ENCODE measurements around the genes FUT8 and EIF2S1.

DNA sequence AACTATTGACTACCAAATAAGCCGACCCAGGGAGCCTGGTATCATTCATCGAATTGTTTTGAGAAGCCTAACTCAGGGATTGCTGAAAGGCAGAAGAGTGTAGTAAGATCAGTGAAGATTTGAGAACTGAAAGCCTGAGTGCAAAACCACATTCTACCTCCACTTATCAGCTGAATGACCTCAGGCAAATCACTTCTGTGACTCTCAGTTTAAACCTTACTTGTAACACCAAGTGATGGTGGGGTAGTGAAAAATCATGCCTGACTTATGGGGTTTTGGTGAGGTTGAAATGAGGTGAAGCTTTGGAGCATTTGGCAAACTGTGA, 126.1 kb upstream of the MAX start:
- PRO-cap: no peak
- RAMPAGE, long total RNA, 3 experiments: no peak in any of the 3 experiments

- PRO-cap: no peak
- RAMPAGE, long total RNA, 3 experiments: no peak in any of the 3 experiments
Measured at GRCh38 chr14:65334647-65335399, 77.7 kb upstream of the FUT8 start.

DNA sequence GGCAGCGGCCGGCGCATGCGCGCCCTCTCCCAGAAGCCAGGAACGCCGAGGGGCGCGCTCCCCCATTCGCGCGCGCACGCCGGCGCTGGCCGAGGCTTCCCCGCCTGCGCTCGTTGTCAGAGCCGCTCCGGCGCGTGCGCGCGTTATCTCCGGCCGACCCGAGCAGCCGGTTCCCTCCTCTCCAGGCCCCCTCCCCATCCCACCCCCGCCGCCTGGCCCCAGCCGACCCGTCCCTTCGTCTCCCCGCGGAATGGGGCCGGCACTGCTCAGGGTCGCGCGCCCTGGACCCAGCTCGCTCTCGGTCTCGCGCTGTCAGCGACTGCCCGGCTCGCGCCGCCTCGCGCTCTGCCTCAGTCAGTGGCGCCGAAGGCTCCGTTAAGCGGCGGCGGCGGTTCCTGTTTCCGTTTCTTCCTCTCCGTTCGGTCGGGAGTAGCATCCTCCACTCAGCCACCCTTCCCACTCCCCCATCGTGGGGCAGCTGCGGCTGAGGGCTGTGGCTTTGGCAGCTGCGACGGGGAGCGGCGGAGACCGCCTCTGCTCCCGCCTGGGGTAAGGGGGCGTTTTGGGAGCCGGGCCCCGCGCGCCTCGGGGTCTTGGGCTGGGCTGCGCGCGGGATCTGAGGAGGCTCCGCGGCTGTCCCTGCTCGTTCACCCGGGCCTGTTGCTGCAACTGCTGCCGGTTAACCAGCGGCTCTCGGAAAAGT, at the start of gene FUT8:
FUT8 (plus strand) TSS at position 65 of the 703 bp plus-strand sequence.
- PRO-cap: bidirectional peak, plus-strand start at position 65 of the sequence, minus-strand start outside the sequence; bidirectional peak, plus-strand start at position 353 of the sequence, minus-strand start at position 352 of the sequence
- RAMPAGE, long total RNA, 3 experiments: start-site peak on the plus strand in 1 of 3 experiments, centred at positions 243 to 382 of the sequence, 10 to 14 reads per replicate

- PRO-cap: no peak
- RAMPAGE, long total RNA, 3 experiments: no peak in any of the 3 experiments
Measured at GRCh38 chr14:65564696-65565124, 152.2 kb downstream of the FUT8 start.

DNA sequence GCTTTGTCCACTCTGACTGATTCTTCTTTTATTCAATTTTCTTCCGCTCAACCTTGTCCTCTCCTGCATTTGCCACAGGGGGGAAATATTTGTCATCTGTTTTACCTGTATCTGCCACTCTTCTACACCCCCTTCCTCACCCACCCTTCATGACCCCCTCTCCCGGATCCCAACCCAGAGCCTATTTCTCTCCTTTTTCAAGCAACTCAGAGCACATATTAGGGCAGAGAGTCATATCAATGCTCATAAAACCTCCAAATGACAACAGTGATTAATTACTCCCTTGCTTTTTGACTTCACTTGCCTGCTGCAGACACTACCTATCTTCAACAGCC, 340.9 kb downstream of the FUT8 start:
- PRO-cap: no peak
- RAMPAGE, long total RNA, 3 experiments: no peak in any of the 3 experiments

GRCh38 chr14:65846409-65846837, 433.9 kb downstream of the FUT8 start:
- PRO-cap: no peak
- RAMPAGE, long total RNA, 3 experiments: no peak in any of the 3 experiments

GRCh38 chr14:65846838-65847513, 434.4 kb downstream of the FUT8 start:
- PRO-cap: no peak
- RAMPAGE, long total RNA, 3 experiments: no peak in any of the 3 experiments

DNA sequence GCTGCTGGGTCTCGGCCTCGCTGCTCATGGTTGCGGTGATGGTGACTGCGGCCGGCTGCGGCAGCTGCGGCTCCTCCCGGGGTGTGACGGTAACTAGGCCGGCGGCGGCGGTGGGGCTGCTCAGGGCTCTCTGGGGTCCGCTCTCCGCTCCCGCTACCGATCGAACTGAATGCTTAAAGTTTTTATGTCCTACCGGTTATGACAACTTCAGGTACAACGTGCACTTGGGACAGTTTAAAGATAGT, 472.5 kb upstream of the CCDC196 start:
- PRO-cap: unidirectional peak, minus-strand start at position 168 of the sequence
- RAMPAGE, long total RNA, 3 experiments: no peak in any of the 3 experiments

DNA sequence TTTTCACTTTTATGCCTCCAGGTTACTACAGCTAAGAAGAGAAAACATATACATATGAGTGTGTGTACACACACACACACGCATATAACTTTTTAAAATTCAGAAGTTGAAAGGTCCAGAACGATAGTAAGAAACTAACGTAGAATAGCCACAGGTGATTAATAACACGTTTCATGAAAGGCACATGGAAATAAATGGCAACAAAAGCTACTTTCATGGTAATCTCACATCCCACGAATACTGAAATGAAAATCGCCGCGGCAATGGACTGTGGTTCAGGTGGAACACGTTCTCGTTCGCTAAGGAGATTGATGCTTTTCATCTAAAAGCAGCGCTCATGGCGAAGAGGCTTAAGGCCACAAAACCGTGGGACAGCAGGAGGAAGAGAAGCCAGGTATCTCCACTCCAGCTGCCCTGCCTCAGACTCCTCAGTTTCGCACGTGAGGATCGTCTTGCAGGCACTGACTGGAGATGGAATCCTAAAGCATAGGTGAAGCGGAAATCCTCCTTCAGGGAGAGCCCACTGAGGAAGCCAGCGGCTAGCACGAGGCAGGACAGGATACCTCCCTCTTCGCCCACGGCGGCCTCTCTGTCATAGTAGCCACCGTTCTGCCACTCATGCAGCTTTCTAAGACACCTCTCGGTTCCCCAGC, 741 bp upstream of the GPHN start:
- PRO-cap: no peak
- RAMPAGE, long total RNA, 3 experiments: no peak in any of the 3 experiments

GRCh38 chr14:66662707-66663363, 154.9 kb downstream of the GPHN start:
- PRO-cap: no peak
- RAMPAGE, long total RNA, 3 experiments: no peak in any of the 3 experiments

- PRO-cap: no peak
- RAMPAGE, long total RNA, 3 experiments: no peak in any of the 3 experiments
Measured at GRCh38 chr14:67167776-67168534, 21.3 kb upstream of the GARIN2 start.

DNA sequence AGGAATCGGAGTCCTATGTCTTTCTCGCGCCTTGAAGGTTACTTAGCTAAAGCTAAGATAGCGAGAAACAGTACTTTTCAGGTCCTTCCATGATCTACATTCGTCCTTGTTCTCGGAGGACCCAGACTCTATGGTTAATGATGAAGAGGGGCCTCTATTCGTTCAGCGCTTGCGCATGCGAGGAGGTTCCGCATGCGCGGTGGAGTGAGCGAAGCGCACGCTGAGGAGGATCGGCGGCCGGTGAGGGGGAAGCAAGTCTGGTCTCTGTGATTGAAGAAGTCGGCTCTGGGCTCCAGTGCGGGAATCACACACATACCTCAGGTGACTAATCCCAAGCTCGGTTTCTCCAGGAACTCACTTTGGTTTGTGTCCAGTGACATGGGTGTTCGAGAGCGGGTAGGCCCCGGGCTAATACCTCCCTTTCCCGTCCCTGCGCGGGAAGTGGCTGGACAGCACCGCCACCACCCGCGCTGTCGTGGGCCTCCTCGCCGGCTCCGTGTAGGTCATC, at the start of gene EIF2S1:
EIF2S1 (plus strand) TSS at position 193 of the 508 bp plus-strand sequence.
- PRO-cap: bidirectional peak, plus-strand start at position 193 of the sequence, minus-strand start at position 131 of the sequence
- RAMPAGE, long total RNA, 3 experiments: start-site peak on the plus strand in 2 of 3 experiments, centred at positions 209 to 216 of the sequence, 441 to 734 reads per replicate

DNA sequence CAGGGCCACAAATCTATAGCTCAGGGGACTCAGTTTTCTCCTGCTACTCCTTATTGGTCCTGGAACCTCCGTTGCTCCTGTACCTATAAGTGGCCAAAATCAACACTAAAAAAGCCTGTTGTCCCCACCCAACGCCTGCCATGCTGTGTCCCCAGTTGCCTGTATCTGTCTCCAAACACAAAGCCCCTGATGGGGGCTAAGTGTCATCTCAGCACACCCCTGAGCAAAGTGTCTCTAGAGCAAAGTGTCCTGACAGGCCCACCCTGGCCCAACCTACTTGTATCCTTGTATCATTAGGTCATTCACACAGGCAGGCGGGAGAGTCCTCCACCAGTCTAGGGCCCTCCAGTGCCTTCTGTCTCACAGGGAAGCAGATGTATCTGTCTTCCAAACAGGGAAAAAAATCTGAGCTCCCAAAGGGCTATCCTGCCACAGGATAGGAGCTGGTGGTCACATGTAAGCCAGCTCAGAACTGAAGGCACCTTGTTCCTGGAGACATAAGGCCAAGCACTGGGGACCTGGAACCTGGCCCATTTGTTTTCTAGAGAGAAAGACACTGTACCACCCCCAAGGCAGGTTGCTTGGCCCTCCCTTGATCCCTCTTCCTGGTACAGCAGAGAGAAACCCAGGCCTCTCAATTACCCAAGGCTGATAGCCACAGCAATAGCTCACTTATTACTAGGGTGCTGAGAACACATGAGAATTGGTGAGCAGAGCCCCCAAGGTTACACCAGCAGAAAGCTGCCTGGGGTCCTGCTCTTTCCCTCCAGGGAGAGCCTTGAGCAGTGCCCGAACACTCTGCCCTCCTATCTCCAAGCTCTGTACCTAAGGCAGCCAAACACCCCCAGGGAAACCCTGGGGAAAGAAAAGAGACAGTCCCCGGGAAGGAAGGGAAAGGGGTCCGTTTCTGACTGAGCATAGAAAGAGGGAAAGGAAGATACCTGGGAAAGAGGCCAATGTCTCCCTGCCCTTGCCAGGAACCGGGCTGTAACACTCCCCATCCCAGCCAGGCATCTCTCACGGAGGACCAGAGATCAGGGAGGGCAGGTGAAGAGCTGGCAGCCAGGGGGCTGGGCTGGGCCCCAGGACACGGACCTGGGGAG, 19.3 kb upstream of the PLEKHH1 start:
- PRO-cap: no peak
- RAMPAGE, long total RNA, 3 experiments: no peak in any of the 3 experiments

DNA sequence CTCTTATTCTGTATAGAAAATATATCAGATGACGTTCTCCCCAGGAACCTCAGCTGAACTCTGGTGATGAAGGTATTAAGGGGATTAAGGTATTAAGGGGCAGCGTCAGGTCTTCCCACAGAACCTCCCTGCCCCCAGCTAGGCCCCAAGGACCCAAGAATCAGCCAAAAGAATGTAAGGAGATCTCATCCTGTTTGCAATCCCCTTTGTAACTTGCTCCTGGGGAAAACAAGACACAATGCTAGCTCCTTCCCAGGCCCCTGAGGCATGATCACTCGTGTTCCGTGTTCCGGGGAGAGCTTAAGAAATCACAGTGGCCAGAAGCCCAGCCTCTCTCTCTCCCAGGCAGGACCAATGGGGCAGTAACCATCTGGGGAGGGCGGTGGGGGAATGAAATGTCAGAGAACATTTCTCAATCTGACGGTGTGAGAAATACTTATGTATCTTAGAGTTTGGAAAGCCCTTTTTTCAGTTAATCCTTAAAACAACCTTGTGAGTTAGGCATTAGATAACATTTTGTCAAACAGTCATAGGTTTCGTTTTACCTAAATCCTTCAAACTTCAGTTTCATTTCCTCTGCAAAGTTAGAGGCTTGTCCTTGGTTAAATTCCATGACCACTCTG, 33.1 kb downstream of the PIGH start:
- PRO-cap: unidirectional peak, minus-strand start at position 277 of the sequence
- RAMPAGE, long total RNA, 3 experiments: no peak in any of the 3 experiments

DNA sequence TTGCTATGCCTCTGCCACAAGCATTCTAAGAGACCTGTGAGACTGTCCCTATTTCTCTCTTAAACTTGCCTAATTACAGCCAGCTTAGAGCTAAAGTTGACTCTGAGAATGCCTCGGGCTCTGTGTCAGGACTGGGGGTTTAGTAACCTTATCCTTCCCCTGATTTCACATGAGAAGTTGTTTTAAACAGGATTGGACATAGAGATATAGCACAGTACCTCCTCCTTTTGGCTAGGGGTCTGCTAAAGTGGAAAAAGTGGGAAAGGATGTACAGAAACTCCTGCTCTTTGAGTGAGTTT, 121.9 kb downstream of the RAD51B start:
- PRO-cap: unidirectional peak, minus-strand start at position 67 of the sequence
- RAMPAGE, long total RNA, 3 experiments: no peak in any of the 3 experiments

GRCh38 chr14:68047972-68048211, 228.3 kb downstream of the RAD51B start:
- PRO-cap: no peak
- RAMPAGE, long total RNA, 3 experiments: no peak in any of the 3 experiments

DNA sequence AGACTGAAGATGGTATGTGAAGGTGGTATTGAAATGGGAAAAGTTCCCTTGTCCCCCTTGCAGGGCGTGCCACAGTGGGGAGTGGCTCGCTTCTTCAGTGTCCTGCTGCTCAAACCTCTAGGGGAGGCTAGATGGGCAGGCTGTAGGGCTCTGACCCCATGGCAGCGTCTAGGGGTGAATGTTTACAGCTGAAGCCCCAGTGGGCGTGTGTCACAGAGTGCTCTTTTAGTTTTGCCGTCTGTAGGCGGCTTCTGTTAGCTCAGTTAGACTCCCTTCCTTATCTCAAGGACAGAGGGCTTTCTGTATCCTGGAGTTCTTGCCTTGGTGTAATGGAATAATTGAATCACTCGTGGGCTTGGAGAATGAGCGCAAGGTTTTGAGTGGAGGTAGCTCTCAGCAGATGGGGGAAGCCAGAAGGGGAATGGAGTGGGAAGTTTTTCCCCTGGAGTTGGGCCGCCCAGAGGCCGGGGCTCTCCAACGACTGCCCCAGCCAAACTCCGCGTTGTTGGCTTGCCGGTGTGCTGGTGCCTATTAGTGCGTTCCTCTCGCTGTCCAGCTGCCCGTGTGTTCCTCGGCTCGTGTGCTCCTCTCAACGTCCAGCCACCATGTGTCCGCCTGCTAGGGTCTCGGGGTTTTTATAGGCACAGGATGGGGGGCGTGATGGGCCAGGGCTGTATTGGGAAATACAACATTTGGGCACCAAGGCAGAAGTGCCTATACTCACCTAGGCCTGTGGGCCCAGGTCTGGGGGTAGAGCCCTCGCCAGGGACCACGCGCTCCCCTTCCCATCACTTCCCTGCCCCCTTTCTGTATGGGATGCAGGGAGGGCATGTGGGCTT, 266.4 kb downstream of the RAD51B start:
- PRO-cap: no peak
- RAMPAGE, long total RNA, 3 experiments: no peak in any of the 3 experiments

DNA sequence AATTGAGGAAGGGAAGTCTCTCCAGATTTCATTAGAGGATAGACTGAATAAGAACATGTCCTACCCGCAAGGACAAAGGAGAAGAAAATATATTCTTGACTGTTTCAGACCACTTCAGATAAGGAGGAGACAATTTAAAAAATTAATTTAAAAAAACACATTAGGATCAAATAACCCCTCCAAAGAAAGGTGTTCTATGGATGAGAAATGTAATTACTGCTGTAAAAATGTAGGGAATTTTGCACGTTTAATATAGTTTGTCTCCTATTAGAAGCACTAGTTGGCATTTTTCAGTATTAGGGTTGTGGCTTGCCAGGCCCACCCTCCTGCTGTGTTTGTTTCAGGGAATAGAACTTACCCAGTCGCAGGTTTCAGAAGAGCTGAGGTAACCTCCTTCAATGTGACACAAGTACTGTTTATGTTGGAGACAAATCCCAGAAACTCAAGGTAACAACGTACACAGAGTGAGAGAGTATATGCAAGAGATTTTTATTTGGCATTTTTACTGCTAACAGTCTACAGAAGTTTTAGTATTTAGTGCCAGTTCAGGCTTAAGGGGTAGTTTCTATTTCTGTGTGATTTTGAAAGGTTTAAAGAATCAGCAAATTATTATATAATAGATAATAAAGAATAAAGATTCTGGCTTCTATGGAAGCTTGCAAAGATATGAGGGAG, 284.2 kb downstream of the RAD51B start:
- PRO-cap: no peak
- RAMPAGE, long total RNA, 3 experiments: no peak in any of the 3 experiments

DNA sequence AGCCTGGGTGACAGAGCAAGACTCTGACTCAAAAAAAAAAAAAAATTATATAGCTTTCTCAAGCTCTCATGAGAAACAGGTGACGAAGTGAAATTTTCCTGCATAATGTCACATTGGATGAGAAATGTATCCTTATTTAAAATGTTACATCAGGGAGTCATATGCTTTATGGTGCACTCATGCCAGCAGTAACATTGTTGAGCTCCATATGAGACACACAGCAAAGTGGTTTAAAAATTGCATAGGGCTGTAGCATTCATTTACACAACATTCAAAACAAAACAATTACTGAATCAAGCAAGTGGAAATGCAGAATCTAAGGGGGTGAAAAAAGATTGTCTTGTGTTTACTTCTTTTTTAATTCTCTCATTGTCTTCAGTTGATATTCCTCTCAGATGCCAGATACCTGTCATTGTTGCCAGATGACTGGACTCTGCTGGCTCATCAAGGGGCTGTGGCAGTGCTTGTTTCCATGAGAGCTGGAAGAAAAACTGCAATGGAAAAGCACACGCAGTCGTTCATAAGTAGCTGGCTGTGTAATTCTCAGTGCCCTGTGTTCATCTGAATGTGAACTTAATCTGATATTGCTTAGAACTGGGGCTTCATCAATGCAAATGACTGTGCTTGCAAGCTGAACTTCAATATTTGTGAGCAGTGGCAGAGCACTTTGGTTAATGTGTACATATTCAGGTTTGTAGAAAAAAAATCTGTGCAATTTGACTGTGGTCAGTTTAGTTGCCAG, 305.5 kb downstream of the RAD51B start:
- PRO-cap: no peak
- RAMPAGE, long total RNA, 3 experiments: no peak in any of the 3 experiments

GRCh38 chr14:68140149-68140996, 320.8 kb downstream of the RAD51B start:
- PRO-cap: bidirectional peak, plus-strand start at chr14:68140502, minus-strand start at chr14:68140351
- RAMPAGE, long total RNA, 3 experiments: no peak in any of the 3 experiments

Data from subcutaneous adipose tissue (tissue), 3 donors.